Diencephalon (tissue), 2 donors: ENCODE measurements around a stretch of chr4.

GRCh38 chr4:173181766-173182089, 13.1 kb downstream of the GALNT7 start:
- RAMPAGE, long total RNA = no peak

- RAMPAGE, long total RNA = no peak
Observed at GRCh38 chr4:173334513-173334828, 313 bp upstream of the HMGB2 start.

DNA sequence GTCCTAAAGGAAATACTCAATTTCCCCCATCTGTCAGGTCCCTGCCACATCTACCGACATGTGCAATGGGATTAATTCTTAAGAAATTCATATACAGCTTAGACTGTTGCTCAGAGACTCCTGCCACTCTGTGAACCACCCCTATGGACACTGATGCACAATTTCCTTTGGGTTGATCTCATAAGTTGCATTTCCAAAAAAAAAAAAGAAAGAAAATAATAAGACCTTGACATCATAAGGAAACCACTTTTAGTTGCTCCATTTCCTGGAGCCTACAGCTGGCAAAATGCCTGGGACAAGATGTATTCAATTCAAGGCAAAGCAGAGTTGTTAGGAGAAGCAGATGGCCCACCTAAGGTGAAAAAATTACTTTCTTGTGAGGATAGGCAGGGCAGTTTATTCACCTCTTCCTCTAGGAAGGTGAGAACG, 14.0 kb upstream of the SCRG1 start:
- RAMPAGE, long total RNA = no peak

- RAMPAGE, long total RNA = no peak
Observed at GRCh38 chr4:173510459-173511189, 19.4 kb downstream of the HAND2 start.

GRCh38 chr4:173516088-173517495, 13.4 kb downstream of the HAND2 start:
- RAMPAGE, long total RNA = no peak

GRCh38 chr4:173523072-173523448, 7.0 kb downstream of the HAND2 start:
- RAMPAGE, long total RNA = no peak

DNA sequence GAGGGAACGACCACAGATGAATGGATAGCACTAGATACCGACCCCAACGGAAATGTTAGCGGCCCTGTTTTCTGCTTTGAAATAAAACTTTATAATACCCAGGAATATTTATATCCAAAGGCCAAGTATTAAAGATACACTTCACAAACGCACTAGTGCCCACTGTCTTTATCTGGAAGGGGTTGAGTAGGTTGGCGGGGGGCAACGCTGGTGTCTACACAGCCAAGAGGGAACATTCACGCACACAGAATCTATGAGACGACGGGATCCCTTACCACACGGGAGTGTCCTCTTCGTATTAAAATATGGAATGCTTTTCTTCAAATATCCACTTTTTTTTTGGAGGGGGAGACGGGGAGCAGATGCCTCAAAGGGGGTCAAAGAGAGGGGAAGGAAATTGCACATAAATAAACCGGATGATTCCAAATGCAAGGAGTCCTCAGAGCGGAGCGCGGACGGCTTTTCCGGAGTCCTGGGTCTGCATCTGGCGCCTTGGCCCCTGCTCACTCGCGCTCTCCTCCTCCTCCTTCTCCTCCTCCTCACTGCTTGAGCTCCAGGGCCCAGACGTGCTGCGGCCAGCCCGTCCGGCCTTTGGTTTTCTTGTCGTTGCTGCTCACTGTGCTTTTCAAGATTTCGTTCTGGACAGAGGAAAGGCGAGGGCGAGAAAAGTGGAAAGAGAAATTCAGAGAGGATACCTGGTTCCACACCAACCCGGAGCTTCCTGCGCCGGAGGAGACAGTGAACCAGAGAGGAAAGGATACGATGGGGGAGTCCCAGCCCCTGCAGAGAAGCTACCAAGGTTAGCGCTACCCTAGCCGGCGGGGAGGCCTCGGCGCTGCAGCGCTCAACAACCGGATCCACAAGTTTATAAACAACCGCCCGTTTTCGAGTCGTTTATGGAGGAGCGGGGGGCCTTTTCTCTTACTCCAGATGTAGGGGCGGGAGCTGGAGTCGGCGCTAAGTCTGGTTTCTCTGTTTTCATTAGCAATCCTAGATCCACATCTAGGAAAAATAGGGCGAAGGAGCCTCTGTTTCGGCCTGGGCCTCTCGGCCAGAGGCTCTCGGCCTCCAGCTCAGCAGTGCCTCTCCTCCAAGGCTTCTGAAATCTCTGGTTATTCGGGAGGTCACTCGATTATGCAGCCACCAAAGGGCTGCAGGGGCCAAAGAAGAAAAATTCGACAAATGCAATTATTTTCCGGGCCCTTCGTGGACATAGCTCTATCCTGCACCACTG, 2.9 kb downstream of the HAND2 start:
- RAMPAGE, long total RNA = no peak

DNA sequence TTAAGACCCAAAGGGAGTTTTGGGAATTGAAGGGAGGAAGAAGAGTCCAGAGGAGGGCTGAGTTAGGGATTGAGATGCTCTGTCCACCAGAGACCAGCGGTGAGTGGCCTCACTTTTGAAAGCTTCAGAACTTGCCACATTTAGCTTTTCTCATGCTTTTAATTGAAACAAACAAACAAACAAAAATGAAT, 2.3 kb upstream of the HAND2 start:
- RAMPAGE, long total RNA = no peak

GRCh38 chr4:173547798-173548161, 17.8 kb upstream of the HAND2 start:
- RAMPAGE, long total RNA = no peak

DNA sequence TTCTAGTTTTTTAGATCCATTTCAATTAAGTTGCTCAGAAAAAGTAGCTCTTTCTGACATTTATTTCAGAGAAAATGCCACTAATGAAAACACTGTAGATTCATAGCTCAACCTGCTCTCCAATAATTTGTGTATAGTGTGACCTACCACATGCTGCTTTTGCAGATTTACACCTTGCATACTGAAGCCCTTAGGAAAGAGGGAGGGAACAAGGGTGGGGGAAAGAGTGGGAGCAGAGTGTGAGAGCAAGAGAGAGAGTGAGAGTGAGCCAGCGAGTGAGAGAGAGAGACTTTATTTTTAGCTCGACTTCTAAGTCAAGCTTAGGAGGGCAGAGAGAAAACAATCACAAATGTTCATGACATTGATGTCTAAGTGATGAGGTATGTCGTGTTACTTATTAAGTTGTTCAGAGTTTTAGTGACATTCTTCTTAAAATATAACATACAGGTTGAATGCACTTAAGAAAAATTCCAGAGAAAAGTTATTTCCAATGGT, 112.5 kb upstream of the HAND2 start:
- RAMPAGE, long total RNA = no peak

- RAMPAGE, long total RNA = no peak
Observed at GRCh38 chr4:173746413-173746812, 216.4 kb upstream of the HAND2 start.

DNA sequence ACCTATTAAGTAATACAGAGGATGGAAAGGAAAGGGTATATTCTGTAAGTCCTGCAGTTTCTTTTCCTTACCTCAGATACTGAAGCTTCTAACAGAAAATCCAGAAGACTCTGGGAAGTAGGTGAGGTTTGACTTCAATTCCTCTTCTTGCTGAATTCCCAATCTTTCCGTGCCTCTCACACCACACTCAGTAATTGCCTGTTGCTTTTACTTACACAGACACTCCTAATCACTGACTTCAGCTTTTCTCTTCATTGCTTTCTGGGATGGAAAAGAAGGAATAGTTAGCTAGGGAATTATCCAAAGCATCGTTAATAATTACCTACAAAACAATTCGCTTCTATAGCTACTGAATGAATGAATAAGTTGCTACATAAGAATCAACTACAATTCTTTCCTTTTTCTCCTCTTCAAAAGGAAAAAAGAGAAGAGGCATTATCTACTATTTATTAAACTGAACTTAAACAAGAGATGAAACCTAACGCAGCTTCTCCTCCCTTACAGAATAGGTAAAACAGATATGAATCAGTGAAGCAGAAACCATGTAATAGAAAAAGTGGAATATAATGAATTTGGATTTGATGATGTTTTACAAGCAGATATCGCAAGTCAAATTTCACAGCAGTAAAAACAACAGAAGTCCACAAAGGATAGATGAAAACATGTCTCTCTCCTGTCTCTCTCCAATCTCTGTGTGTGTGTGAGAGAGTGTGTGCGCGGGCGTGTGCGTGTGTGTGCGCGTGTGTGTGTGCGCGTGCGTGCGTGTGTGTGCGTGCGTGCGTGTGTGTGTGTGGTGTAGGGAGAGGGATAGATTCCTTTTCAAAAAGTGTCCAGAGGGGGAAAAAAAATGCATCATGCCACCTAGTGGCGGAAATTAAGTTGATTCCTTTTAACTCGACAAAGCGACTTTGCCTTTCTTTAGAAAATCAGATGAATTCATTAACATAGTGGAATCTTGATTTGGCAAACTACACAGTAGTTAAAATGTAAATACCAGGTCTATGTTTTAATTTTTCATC, 163.3 kb downstream of the FBXO8 start:
- RAMPAGE, long total RNA = no peak

DNA sequence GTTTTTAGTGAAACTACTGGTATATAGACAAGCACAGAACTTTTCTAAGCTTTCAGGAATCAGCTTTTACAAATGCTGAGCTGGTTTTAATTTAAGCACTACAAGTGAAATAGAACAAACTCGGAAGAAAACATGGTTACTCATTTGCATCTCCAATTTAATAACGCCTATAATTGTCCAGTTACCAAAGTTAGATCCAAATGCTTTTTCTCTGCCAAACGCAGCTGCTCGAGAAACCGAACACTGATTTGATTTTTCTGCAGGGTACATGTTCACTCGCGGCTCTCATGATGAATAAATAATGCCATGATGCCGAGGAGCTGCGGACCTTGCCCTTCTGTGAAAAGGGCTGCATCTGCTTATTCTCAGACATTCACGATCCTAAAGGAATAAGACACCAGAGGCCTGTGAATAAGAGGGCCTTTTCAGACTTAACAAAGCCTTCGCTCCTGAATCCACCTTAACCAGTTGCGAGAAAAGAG, 147.7 kb downstream of the FBXO8 start:
- RAMPAGE, long total RNA = no peak

DNA sequence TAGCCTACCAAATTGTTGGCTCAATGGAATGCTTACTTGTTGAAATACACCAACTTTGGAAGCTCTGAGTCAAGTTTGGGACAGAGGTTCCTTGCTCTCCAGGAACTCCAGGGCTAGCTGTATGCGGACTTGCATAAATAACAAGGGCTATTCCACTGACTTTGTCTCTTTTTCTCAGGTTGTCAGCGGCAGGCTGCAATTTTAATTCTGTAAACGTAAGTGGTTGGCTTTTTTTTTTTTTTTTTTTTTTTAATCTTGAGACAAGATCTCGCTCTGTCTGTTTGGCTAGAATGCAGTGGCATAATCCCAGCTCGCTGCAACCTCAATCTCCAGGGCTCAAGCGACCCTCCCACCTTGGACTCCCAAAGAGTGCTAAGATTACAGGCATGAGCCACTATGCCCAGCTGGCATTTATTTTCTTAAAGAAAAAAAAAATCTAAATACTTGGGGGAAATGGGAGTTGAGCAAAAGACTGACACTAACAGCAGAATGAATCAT, 968 bp upstream of the HPGD start:
- RAMPAGE, long total RNA = no peak

DNA sequence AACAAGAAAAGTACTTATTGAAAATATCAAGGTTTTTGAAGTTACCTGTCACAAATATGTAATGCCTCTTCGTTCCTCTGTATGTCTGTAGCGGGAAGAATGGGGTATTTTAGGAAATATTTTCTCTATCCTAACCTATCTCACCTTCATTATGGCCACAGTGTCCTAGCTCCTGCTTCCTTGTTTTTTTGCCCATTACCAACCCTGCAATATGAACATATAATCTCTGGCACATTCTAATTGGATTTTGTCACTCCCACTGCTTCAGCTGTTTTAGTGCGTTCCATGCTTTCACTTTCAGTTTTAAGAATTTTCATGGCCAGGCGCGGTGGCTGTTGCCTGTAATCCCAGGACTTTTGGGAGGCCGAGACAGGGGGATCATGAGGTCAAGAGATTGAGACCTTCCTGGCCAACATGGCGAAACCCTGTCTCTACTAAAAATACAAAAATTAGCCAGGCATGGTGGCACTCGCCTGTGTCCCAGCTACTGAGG, 41.0 kb downstream of the GPM6A start:
- RAMPAGE, long total RNA = no peak

DNA sequence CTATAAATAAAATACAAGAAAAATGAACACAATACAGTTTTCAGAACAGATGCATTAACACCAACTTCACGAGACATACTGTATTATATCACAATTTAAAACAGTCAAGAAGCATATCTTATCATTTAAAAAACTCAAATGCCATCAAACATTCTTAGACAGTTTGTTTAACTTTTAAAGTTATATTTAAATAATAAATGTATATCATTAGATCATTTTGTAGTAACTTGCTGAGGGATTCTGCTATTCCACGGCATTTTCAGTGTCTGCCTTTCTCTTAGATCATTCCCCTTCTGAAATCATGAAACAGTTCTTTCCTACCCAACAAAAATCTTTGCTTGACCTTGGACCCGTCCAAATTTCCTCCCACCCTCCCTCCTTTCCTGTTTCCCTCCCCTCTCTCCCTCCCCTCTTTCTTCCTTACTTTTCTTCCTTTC, 72.9 kb upstream of the WDR17 start:
- RAMPAGE, long total RNA = no peak

- RAMPAGE, long total RNA = no peak
Observed at GRCh38 chr4:176328620-176329149, 8.9 kb downstream of the SPCS3 start.

- RAMPAGE, long total RNA = no peak
Observed at GRCh38 chr4:176781822-176782161, 10.9 kb downstream of the VEGFC start.

- RAMPAGE, long total RNA = no peak
Observed at GRCh38 chr4:176788872-176789357, 3.8 kb downstream of the VEGFC start.

DNA sequence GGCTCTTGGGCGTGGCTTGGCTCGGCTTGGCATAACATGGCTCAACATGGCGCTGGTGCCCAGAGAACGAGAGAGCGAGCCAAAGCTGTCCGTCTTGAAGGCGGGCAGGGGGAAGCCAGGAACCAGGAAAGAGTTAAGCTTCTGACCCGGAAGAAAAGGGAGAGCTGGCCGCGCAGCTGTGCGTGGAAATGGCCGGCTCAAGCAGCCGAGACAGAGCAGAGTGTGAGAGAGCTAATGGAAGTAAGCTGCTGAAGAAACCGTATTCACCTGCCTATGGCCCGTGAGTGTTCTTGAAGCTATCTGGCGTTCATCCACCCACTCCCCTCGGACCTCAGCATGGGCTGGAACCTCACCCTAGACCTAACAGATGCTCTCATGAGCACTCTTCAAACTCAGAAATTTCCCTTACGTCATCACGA, 286.4 kb upstream of the AGA start:
- RAMPAGE, long total RNA = no peak